Parietal lobe (tissue), 2 donors: ENCODE measurements around the gene NHERF2.

DNA sequence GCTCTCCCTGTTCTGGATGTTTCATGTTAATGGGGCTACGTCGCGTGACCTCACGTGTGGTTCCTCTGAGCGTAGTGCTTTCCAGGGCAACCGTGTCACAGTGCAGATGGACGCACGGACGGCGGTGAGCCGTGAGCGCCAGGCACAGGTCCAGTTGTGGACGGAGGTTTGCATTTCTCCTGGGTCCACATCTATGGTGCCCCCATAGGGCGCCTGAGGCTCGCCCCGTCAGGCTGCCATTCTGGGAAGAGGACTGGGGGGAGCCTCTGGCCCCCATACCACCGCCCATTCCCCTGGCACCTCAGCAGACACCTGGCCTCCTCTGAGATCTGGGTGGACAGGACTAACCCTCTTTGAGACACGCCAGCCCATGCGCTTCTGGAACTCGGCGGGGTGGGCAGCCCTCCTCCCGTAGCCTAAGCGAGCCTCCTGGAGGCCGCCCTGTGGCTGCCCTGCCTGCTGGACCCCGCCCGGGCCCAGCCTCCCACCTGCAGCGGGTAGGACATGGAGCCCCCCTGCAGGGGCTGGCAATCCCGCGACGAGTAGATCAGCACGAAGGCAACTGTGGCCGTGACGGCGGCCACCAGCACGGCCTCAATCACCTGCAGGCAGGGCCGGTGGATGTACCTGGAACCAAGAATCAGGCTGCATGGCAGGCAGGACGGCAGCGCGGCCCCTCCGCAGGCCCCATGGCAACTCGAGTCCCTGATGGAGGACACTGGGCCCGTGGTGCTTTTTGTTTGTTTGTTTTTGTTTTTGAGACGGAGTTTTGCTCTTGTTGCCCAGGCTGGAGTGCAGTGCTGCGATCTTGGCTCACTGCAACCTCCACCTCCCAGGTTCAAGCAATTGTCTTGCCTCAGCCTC, 8.1 kb upstream of the CCDC154 start:
- RAMPAGE, long total RNA, result no peak

- RAMPAGE, long total RNA, result no peak
Measured at GRCh38 chr16:1471872-1472337, 2.9 kb downstream of the CLCN7 start.

- RAMPAGE, long total RNA, result no peak
Measured at GRCh38 chr16:1613295-1614456, 1.5 kb downstream of the CRAMP1 start.

DNA sequence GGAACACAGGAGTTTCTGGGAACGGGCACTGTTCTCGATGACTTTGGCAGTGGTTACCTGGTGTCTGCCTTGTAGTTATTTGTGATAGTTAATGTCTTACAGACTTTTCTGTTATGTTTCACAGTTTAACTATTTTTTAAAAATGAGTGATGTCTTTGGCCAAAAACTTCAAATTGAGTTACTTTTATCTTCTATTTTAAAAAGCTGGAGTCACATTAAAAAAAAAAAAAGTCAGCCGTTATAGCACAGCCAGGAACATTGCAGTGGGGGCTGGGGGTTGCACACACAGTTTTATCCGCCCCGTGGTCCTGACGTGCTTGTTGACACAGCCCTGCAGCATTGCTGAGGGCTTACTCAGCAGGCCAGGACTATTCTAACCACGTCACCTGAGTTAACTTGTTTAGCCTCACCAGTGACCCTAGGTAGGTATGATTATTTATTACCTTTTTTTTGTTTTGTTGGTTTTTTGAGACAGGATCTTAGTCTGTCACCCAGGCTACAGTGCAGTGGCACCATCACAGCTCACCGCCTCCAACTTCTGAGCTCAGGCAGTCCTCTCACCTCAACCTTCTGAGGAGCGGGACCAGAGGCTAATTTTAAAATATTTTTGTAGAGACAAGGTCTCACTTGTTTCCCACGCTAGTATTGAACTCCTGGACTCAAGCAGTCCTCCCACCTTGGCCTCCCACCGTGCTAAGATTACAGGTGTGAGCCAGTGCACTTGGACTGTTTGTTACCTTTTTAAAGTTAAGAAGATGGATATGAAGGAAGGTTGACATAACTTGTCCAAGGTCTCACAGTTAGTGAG, 11.1 kb downstream of the JPT2 start:
- RAMPAGE, long total RNA, result no peak

- RAMPAGE, long total RNA, result no peak
Measured at GRCh38 chr16:1777327-1778055, 4.6 kb upstream of the MRPS34 start.

DNA sequence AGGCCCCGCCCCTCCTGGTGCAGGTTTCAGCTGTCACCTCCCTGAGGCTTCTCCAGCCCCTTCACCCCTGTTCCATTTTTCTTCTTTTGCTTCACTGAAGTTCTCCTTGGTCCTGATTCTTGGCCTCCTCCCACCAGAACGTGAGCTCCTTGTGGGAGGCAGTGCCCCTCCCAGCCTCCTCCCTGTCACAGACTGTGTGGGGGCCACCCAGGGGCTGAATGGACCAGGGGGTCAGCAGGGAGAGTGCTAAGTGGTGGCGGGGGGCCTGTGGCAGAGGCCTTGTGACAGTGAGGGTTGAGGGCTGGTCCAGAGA, 3.3 kb downstream of the SPSB3 start:
- RAMPAGE, long total RNA, result no peak

- RAMPAGE, long total RNA, result no peak
Measured at GRCh38 chr16:1822634-1823125, 3.9 kb downstream of the HAGH start.

DNA sequence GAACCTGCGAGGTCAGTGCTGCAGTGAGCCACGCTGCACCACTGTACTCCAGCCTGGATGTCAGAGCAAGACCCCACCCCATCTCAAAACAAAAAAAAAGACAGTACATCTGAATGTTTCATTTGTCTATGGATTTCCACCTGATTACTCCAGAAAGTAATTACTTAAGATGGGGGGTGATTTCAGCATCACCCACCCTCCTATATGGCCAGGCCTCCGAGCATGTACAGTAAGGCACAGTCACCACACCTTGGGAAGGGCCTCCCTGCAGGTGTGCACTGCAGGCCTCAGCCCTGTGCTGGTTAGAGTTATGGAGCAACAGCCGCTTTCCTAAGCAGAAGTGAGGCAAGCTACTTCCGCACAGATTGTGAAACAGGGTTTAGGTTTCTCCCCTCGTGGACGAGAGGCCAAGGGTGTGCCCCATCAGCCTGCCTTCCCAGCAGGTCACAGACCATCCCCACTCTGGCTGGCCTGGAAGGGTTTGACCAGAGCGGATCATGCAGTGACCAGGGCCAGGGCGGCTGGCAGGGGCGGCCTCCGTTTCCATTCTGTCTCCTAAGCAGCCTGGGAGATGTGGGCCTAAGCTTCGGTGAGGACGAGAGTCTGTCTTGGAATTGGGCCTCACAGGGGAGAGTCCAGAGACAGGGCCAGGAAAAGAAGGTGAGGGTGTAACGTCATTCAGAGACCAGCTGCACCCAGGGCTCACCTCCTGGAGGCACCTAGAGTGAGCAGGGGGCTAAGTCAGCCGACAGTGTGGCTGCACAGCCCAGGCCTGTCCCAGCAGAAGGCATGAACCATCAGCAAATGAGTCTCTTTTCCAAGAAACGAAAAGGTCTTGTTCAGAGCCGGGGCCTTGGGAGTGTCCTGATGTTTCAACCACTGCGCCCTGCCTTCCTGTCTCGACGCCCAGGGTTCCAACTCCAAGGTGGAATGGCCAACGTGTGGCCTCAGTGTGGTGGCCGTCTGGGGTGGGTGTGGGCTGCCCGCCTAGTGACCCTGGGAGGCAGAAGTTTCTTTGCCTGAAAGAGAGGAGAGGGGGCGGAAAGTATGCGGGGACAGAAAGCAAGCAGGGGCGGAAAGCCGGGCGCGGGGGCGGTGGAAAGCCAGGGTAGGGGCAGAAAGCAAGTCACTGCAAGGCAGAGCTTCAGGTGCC, 4.5 kb downstream of the MSRB1 start:
- RAMPAGE, long total RNA, result no peak

GRCh38 chr16:1978923-1979668, 2.2 kb downstream of the NOXO1 start:
- RAMPAGE, long total RNA, result no peak

DNA sequence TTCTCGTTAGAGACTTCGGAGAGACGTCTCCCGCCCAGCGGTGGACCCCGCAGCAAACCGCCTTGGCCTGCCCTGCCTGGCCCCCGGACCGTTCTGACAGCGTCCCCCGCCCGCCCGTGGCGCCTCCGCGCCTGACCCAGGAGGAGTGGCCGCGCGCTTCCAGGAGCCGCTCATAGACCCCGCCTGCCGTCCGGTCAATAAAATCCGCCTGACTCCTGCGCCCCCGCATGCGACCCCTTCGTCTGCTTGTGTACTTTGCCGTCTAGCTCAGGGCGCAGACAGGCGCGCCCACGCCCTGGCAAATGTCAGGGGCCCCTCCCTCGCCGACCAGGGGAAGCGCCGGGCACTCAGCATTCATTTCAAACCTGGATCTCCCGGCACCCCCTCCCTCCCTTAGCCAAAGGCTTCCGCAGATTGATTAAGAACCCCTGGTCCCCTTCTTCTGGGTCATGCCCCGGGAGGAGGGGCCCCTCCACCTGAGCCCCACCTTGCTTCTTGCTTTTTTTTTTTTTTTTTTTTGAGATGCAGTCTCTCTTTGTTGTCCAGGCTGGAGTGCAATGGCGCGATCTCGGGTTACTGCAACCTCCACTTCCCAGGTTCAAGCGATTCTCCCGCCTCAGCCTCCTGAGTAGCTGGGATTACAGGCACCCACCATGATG, 1.1 kb downstream of the NPW start:
- RAMPAGE, long total RNA, result no peak

GRCh38 chr16:2026438-2027569, at the start of gene NHERF2:
Gene NHERF2, plus strand, starts transcription at chr16:2026902.
- RAMPAGE, long total RNA, result no peak

- RAMPAGE, long total RNA, result no peak
Measured at GRCh38 chr16:2027570-2028099, 933 bp downstream of the NHERF2 start.

- RAMPAGE, long total RNA, result no peak
Measured at GRCh38 chr16:2034530-2035013, 7.9 kb downstream of the NHERF2 start.

DNA sequence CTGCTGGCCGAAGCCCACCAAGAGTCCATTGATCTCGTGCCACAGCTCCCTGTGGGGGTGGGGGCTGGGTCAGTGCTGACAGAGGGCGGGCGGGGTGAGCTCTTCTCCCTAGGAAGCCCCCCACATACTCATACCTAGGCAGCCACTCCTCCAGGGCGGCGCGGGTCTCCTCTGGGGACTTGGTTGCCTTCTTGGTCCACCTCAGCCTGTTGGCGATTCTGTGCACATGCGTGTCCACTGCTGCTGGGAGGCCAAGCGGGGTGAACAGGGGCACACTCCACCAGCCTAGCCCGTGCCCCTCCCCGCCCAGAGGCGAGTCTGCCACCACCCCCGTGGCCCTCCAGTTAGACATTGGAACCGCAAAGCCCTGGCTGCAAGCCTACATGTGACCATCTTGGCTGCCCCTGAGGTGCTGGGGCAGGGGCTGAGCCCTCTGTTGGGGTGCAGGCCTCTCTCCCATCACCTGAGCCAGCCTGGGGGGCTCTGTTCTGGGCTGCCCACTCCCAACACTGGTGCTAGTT, 7.6 kb downstream of the NTHL1 start:
- RAMPAGE, long total RNA, result no peak

GRCh38 chr16:2205538-2206587, 609 bp downstream of the MLST8 start:
- RAMPAGE, long total RNA, result start-site peak on the plus strand at chr16:2205729-2205757, 71 and 20 reads in 2 replicates; start-site peak on the plus strand at chr16:2205815-2205860, 47 and 16 reads in 2 replicates

DNA sequence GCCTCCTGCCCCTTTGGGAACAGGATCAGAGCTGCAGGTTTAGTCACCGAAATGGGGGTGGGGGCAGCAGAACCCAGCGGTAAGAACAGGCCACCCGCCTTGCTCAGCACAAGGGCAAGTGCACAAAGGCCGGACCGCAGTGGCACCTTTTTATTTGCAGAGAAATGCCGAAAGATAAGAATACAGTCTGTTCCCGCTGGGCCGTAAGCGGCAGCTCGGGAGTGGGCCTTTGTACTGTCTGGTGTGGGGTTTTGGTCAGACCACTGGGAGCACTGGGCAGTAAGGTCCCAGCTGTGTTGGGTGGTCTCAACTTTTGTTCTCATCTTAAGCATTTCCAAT, 585 bp upstream of the ECI1 start:
- RAMPAGE, long total RNA, result no peak

DNA sequence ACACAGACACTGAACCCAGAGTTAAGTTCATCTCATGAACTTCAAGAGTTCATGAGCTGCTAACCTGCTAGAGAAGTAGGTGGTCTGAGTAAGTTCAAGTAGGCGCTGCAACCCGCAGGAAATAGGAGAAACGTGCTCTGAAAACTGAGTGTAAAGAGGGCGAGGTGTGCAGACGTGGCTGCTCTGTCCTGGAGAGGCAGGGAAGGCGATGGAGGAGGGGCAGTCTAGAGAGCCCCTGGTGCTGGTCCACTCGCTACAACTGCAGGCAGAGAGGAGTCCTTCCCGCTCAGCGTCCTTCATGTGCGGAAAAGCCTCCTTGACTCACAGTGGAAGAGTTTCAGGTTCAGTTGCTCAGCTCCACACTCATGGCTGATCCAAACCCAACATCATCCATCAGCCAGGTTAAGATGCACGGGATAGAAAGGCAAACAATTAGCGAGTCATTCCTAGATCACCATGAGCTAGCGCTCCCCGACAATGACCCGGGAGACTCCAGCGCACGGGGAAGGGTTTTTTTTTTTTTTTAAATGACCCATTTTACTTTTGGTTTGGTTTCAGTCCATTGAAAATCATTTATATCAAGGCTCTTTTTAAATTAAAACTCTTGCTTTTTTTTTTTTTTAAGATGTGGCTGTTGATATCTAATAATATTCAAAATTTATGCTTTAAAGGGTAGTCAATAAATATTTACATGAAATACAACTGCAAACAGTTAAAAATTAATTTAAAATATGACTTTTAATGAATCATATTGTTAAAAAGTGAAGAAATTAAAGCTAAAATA, 11.9 kb downstream of the ABCA3 start:
- RAMPAGE, long total RNA, result no peak

DNA sequence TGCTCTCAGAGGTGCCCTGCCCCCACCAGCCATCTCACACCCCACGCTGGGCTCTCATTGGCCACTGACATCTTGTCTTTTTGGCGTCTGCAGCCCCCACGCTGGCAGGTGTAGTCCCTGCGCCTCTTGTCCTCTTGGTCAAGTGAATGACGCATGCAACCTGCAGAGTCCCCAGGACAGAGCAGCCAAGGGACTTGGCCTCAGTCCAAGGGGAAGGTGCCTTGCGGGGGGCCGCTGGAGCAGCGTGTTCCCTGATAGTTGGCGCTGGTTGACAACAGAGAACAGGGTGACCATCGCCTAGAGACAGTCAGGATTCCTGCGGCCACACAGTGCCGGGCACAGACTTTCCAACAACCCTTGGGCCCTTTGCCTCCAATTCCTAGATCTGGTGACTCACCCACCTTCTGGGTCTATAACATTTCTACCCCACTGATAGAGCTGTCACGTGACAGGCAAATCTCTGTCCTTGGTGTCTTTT, 12.1 kb upstream of the TEDC2 start:
- RAMPAGE, long total RNA, result no peak

DNA sequence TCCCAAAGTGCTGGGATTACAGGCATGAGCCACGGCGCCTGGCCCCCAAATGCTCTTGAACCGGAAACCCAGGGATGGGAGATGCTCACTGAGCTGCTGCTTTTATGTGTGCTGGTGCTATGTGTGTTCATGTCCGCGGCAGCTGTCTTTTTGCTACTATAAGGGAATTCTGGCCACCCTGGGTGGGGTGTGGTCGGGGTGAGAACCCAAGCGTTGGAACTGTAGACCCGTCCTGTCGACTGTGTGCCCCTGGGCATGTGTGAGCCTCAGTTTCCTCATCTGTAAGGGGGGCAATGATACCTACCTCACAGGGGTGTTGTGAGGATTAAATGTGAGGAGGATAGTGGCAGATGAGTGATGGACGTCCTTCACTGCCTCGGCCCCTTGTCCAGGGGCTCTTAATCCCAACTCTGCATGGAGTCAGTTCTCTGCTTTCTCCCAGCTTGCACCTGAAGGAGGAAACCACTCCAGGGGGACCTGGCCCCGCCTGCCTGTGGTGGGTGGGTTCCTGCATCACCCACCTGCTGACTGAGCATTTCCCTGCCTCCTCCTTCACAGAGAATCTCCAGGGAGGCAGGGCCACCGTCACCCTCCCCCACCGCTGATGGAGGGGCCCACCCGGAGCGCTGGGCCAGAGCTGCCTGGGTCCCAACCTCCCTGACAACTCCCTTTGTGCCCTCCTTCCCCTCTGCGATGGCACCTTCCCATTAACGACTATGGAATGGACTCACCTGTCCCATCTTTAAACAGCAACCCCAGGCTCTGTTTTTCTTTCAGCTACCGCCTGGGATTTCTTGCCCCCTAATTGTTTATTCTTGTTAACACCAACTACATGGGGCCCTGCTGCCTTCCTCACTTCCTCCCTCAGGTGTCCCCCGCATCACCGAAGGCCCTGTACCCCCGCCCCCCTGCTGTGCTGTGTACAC, 1.1 kb upstream of the TEDC2 start:
- RAMPAGE, long total RNA, result no peak

DNA sequence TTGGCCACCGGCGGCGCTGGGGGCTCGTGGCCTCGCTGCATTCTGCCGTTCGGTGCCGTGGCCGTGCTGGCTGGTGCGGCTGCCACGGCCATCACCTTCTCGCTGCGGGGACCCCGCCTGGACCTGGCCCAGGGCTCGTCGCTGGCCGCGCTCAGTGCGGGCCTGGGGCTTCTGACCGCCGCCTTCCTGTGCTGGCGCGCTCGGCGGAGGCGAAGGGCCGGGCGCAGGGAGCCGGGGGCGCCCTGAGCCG, 3.3 kb upstream of the NTN3 start:
- RAMPAGE, long total RNA, result no peak